Rectum (tissue), 1 donor: ENCODE results near the gene NATD1.

- PRO-cap = unidirectional peak, minus-strand start at chr17:21253410
These were observed at the start of gene NATD1 for GRCh38 chr17:21252574-21253668. NATD1 (minus strand) TSS chr17:21253410.

GRCh38 chr17:21305474-21306199 lies 21.1 kb downstream of the MAP2K3 start:
- PRO-cap = no peak

DNA sequence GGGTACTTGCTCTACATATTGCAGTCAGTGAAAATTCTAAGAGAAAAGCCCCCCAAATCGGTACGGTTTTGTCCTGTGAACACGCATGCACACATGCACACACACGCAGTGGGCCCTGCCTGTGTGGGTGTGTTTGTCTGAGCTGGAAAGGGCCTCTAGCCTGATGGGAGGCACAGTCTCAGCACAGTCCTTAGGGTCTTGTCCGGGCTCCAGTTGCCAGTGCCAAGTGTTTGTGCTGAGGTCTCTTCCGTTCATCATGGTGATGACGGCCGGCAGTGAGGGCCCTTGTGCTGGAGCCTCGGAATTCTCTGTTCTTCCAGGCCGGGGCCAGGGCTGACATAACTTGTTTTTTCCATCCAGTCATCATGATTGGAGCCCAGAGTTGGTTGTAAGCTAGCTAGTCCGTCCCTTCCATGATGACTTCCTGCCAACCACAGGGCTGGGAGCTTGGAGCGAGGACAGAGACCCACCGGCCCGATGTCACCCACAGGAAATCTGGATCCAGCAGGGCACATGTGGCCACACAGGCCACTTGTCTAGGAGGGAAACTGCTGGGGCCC lies 26.5 kb downstream of the MAP2K3 start:
- PRO-cap = no peak

- PRO-cap = bidirectional peak, plus-strand start at chr17:21511859, minus-strand start at chr17:21511678
These were observed 135.4 kb downstream of the KCNJ12 start for GRCh38 chr17:21511551-21511996.

DNA sequence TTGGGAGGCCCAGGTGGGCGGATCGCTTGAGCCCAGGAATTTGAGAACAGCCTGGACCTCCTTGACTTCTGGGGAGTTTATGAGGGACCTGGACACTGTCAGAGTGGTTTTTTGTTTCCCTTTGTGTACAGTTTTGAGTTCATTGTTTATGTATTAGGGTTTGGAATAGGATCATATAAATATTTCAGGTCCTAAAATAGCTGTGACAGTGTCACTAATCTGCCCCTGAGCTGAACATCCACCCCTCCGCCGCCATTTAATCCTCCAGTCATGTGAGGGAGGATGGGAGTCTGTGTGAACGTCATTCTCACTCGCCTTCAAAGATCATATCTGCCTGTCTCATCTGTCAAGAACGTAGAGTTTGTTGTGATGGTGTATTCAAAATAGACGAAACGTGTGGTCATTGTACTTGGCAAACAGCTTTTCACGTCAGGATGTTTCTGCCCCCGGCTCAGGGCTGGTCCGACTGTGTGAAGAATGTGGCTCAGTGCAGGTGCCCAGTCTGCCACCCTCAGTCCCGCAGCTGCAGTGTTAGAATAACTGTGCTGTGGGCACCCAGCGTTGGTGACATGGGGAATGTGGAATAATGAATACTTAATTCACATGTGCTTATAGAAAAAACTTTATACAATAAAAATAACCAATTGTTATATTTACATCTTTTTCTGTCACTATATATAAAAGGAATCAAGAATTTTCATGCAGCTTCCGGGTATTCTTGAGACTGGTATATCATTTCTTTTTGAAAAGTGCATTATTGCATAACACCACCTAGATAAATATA lies 148.0 kb downstream of the KCNJ12 start:
- PRO-cap = no peak

DNA sequence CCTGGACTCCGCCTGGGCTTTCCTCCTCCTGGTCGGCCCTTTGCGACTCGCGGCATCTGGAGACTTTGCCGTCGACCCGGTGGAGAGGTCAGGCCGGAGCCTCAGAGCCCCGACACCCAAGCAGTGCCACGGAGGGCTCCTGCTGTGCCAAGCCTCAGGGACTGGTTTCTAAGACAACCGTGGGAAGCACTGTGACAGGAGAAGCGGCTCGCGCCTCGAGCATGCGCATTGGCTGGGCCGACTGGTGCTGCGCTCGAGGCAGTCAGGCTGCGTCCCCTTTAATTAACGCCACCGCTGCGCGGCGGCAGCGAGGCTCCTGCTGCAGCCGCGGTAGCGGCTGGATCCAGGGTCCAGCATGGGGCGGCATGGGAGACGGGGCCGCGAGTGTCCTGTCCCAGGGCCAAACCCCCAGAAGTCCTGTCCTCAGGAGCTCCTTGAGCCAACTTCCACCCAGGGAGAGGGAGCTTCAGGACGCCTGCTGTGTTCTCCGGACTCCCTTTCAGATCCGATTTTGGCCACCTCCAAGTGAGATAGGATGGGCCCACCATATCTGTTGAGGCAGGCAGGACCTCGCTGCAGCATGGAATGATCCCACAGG lies 11.3 kb upstream of the KCNJ18 start:
- PRO-cap = no peak

GRCh38 chr17:22323074-22323379 lies 630.7 kb downstream of the KCNJ18 start:
- PRO-cap = no peak

GRCh38 chr17:22519555-22520067 lies 827.3 kb downstream of the KCNJ18 start:
- PRO-cap = no peak

DNA sequence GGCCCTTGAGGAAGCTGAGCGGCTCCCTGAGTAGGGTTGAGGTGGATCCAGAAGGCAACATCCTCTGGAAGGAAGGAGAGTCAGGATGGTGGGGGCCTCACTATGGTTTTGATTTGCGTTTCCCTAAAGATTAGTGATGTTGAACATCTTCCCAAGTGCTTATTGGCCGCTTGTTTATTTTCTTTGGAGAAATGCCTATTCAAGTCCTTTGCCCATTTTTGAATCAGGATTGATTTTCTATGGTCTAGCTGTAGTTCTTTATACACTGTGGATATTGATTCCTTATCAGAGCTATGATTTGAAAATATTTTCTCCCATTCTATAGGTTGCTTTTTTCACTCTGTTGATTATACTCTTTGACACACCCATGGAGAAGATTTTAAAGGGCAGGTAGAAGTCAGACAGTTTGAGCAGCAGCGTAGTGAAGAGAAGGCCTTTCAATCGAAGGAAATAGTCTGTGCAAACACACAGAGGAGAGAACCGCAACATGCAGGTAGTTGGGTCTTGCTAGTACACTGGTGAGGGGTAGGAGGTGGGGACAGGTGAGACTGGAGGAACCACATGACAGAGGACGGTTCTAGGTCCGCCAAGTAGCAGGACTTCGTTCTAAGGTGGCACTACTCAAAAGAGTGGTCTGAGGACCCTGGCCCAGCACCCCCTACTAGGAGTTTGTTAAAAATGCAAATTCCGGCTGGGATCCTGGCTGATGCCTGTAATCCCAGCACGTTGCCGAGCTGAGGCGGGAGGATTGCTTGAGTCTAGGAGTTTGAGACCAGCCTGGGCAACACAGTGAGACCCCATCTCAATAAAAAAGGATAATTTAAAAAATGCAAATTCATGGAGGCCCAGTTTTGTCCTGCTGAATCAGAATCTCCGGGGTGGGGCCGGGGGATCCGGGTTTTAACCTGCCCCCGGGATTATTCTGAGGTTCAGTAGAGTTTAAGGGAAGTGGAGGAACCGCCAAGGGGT lies 58.9 kb downstream of the WSB1 start:
- PRO-cap = no peak

DNA sequence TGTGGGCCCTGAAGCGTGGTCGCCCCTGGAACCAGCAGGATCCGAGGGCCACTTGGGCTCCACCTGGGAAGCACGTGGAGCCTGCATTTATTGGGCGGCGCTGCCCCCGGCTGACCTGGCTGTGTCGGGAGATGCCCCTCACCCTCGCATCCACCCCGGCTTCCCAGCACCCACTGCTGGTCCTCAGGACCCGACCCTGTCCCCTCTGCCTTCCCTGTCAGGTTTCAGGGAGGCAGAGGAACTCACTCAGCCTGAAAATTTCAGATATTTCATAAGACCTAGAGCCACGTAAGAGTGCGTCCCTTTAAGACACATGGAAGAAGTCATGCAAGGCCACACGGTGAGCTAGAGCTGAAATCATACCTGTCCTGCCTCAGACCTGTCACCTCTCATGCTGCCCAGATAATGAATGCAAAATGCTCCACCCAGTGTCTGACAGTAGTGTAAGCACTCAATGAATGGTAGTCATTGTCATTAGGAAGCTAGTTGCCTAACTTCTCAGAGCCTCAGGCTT lies 60.4 kb downstream of the WSB1 start:
- PRO-cap = no peak

DNA sequence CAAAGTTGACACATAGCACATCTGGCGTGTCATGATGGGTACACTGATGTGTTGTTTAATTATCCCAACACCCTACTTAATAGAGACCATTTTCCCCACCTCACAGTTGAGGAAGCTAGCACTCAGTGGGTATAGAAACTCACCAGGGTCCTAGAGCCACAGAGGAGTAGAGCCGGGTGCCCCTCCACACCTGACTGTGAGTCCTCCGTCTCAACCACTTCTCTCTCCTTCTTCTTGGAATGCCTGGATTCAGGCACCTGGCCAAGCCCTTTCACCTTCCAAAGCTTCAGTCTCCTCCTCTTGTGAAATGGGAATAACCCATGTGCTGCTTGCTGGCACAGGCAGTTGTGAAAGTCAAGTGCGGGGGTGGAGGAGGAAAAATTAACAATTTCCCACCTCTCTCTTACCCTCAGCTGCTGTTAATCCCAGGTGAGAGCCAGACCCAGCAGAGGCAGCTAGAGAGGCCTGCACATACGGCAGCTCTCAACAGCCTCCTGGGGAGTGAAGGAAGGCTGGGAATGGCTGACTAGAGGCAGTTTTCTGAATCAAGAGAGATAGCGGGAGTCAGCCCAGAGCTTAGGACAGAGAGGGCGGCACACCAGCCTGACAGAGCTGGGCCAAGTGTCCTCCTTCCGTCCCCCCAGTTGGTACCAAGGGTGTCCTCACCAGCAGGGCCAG lies 78.0 kb upstream of the LGALS9 start:
- PRO-cap = no peak

- PRO-cap = no peak
These were observed 53.7 kb upstream of the LGALS9 start for GRCh38 chr17:27577086-27577850.

DNA sequence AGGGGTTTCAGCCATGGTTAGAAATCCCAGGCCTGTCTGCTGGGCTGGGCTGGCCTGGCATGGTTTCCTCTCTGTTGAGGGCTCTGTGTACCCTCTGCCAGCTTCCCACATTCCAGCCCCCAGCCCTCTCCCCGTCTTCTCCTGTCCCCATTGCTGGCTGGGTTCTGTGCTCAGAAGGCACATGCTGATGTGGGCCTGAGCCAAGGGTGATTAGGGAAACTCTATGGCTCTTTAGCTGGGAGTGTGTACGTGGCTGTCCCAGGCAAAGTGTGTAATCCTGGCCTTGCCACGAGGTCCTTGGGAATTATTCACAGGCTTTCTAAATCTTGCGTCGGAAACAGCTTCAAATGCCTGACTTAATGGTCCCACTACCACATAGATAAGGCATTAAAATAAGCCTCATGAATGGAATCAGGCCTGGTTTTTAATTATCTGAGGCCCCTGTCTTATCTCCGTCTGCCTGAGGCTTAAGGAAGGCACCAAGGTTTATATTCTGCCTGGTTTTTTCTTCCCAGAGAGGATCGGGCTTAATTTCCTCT lies 53.1 kb upstream of the LGALS9 start:
- PRO-cap = no peak

DNA sequence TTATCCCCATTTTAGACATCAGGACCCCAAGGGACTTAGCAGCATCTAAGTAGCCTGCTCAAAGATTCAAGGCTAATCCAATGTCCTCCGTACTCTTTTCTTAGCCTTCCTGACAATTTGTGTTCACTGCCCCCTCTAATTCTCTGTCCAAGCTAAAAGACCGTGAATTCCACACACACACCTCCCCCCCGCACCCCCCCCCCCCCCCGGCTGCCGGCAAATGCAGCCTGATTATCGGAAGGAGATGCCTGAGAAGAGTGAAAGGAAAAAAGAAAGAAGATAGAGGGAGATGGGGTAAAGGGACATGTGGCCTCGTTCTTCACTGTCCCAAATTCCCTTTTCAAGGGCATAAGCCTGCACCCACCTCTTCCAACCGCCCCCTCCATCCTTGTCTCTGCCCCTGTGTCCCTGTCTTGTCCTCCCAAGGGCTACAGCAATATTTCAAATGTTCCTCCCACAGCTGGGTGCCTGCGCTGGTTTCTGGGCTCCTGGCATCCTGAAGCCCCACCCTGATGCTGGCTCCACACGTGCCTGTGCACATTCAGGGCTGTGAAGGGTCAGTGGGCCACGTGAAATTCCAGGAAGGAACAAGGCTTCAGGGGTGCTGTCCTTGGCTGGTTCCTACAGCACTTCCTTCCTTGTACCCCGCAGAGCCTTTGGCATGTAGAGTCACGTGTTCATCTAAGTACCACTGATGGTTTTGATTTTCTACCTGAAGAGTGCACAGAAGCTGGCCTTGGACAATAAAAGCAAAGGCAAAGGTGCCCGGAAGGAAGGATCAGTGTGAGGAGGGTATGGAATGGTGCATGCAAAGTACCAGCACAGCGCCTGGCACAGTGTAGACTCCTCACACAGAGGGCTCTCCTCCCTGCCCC lies 57.8 kb upstream of the NLK start:
- PRO-cap = no peak

DNA sequence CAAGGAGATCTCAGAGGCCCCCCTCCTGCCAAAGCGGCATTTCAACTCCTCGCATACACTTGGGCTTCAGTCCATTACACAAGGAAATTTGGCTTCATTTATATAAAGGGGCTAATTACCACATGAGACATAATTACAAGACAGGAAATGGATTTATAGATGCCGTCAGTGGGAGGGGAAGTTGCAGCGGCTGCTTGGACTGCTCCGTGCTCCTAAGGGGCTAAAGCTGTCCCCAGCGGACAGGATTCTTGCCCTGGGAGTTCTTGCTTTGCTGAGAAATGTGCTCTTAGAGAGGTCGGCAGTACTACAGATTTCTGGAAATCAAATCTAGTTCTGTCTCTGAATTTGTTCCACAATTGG lies 57.2 kb upstream of the NLK start:
- PRO-cap = no peak

DNA sequence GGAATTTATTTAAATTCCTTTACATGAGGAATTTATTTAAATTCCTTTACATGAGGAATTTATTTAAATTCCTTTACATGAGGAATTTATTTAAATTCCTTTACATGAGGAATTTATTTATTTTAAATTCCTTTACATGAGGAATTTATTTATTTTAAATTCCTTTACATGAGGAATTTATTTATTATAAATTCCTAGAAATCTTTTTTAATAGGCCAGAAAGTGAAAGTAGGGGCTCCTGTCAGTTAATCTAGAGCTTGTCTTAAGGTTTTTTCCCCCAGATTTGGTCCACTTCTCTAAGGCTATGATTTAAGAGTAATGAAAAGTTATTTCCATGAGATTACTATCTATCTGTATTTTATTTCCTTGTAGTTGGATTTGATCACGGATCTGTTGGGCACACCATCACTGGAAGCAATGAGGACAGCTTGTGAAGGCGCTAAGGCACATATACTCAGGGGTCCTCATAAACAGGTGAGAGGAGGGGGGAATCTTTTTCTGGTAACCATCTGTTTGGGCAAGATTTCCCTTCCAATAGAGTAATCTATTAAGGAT lies 129.7 kb downstream of the NLK start:
- PRO-cap = no peak

DNA sequence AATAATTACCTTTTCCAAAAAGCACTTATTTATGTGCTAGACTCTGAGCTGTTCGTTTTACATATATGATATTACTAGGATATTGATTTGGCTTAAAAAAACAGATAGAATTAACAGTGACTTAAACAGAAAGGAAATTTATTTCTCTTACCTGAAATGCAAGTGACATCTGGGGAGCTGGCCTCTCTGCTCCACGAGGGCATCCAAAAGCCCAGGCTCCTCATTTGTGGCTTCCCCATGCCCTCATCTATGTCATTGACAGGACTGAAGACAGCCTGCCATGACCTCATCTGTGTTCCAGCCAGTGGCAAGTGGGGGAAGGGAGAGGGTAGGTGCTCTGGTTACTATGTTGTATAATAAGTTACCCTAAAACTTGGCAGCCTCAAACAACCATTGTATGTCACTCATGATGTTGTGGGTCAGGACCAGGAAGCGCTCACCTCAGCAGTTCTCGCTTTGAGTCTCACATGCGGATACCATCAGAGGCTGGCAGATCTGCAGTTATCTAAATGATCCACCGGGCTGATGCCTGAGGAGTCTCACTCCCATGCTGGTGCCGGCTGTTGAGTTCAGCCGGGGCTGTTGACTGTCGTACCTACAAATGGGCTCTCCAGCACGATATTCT lies 89.1 kb upstream of the TMEM97 start:
- PRO-cap = no peak

- PRO-cap = no peak
These were observed 85.9 kb upstream of the TMEM97 start for GRCh38 chr17:28232913-28233678.

- PRO-cap = unidirectional peak, minus-strand start at chr17:28243121
These were observed 76.1 kb upstream of the TMEM97 start for GRCh38 chr17:28242876-28243329.

DNA sequence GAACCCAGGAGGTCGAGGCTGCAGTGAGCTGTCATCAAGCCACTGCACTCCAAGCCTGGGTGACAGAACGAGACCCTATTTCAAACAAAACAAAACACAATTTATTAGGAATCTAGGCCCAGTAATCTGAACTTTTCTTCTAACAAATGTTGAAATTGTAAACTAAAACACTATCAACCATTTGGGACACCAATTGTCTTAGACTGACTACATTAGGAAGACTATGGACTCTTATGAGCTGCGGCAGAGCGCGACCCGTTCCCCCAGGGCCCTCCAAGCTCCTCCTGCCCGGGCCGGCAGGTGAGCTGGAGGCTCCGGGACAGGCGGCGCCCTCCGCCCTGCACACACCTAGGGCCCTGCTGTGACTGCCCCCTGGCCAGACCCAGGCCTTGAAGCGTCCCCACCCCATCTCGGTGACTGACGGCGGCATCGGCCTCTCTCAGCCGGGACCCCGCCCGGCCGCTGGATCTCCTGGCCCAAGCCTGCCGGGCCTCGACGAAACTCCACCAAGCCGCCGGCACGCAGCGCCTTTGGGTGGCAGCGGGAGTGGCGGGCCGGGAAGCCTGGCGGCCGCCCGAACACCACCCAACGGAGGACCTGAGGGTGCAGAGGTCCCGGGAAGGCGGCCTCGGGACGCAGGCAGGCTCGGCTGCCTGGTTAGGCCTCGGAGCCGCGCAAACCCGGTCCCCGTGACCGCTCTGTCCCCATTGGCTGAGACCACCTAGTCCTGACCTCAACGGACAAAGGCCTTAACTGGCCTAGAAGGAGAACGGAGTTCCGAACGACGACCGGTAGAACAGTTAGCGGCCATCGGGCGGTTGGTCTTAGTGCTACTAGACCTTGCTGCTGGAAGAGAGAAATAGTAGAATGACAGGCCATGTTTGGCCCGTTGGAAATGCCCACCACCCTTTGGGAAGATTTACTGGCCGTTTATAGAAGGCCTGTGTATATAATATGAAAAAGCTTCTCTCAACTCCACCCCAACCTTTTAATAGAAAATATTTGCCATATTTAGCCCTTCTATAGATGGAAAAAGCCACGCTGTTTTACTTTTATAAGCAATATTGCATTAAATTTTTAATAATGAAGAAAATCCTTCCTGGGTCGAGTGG lies 12.0 kb upstream of the TMEM97 start:
- PRO-cap = no peak